Measurements from ENCODE around the genes PTRHD1 and DNAJC27.

- PRO-cap, 2 experiments = no peak in any of the 2 experiments
- RAMPAGE, long total RNA, 4 experiments = no peak in any of the 4 experiments
Observed at GRCh38 chr2:24522039-24522558, 31.0 kb downstream of the NCOA1 start.

DNA sequence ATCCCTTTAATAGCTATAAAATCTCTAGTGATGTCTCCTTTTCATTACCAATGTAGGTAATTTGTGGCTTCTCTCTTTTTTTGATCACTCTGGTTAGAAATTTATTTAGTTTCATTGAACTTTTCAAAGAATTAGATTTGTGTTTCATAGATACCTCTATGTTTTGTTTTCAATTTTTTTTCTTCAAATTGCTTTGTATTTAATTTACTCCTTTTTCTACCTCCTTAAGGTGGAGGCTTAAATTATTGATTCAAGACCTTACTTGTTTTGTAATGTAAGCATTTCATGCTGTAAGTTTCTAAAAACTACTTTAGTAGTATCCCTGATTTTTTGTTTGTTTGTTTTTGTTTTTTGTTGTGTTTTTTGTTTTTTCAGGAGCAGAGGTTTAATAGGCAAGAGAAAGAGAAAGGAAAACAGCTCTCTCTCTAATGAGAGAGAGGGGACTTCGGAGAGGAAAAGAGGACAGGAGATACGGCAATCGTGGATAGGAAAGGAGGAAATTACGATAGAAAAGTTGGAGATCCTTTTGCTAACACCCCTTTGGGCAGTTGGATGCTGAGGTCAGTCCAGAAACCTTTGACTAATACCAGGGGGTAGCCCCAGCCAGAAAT, 63.1 kb downstream of the NCOA1 start:
- PRO-cap, 2 experiments = no peak in any of the 2 experiments
- RAMPAGE, long total RNA, 4 experiments = start-site peak on the plus strand in 1 of 4 experiments, centred at position 228 of the sequence, 5 reads per replicate

DNA sequence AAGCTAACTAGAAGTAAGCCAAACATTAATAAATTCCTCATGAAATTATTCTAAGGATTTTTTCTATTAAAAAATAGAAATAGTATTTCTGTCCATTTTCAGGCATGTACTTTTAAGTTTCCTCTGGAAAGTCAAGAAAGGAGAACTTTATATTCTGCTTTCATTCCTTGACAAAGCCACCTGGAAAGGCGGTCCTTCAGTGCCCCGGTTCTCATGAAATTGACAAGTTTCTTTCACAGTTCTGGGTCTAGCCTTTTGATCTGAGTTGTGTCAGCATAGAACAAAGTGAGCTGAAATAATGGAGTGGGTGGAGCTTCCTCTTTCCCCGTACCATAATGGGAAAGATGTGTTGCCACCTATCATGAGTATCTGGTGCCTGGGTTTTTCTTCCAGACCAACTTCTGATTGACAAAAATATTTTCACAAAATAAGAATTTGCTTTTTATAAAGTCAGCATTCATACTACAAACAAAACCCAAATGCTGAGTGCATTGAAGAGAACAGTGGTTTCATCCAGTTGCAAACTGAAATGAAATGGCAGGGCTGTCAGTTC, 49.3 kb downstream of the PTRHD1 start:
- PRO-cap, 2 experiments = peak in 1 of 2 experiments; most common minus-strand start position 221 of the sequence (in 1)
- RAMPAGE, long total RNA, 4 experiments = no peak in any of the 4 experiments

DNA sequence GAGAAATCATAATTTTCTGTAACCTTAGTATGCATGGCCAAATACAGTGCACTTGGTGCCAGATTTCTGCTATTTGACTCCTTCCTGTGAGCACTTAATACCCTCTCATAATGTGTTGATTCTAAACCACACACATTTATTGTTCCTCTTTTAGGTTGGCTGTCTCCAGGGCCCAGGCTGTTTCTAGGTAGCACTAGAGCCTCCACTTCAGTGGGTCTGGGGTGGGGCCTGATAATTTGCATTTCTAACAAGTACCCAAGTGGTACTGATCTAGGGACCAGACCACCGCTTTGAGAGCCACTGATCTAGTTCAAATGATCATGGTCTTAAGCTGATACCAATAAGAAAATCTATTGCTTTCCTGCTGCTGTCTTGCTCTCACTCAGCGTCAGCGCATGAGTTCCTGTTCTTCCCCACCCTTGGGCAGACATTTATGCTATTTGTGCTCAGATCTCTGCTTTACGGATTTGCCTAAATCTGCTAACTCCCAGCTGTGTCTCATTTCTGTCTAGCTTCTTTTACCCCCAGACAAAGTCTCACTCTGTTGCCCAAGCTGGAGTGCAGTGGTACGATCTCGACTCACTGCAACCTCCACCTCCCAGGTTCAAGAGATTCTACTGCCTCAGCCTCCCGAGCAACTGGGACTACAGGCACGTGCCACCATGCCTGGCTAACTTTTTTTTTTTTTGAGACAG, 7.3 kb downstream of the PTRHD1 start:
- PRO-cap, 2 experiments = no peak in any of the 2 experiments
- RAMPAGE, long total RNA, 4 experiments = no peak in any of the 4 experiments

DNA sequence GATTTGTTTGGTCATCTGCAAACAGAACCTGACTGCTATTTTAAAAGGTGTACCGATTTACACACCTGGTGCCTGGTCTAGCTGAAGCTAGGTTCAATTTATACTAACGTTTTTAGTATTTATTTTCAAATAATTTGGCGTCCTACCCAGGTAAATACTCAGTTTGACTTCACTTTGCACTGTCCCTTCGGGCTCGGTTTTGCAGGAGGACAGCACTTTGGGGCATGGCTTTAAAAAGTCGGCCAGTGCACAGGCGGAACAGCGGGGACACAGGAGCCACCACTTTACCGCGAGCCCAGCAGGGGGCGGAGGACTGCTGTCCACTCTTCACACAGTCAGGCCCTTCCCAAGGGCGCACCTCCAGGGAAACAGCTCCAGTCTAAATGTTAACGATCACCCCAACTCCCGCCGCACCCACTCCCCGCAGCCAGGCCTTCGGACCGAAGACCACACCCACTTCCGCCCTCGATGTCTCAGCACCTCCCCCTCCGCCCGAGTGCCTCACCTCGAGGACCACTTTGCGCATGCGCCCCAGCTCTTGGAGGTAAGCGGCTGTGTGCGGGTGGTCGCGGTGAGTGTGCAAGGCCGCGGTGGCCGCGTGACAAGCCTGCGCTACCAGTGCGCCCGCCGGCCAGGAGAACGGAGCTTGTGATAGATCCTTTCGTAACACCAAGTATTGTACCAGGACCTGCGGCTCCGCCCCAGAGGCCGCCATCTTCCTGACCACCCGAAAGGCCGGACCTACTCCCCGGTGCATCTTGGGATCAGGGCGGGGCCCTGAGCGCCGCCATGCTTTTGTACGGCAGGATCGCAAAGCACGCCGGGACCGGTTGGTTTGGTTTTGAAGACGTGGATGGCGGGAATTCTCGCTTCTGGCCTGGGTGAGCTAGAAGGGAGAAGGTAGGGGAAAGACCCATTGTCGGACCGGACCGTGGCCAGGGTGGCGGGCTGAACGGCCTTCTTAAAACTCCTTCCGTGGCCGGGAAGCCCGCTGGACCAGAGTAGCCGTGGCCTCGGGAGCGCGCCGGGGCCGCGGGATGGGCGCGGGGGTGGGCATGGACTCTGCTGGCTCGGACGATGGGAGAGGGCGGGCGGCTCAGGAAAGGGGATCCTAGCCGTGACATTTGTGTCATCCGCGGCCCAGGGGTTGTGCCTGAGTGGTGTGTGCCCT, at the start of gene PTRHD1:
TSS of gene PTRHD1 (minus strand) at position 771 of the 1,171 bp plus-strand sequence.
- PRO-cap, 2 experiments = peak in 2 of 2 experiments; most common plus-strand start position 525 of the sequence (in 1); most common minus-strand start position 451 of the sequence (in 1)
- RAMPAGE, long total RNA, 4 experiments = start-site peak on the plus strand in 4 of 4 experiments, centred at positions 509 to 828 of the sequence, 6 to 56 reads per replicate; start-site peak on the minus strand in 3 of 4 experiments, centred at positions 734 to 746 of the sequence, 99 to 1,139 reads per replicate

- PRO-cap, 2 experiments = no peak in any of the 2 experiments
- RAMPAGE, long total RNA, 4 experiments = no peak in any of the 4 experiments
Observed at GRCh38 chr2:24821189-24822228, 28.3 kb downstream of the CENPO start.

- PRO-cap, 2 experiments = no peak in any of the 2 experiments
- RAMPAGE, long total RNA, 4 experiments = start-site peak on the minus strand in 1 of 4 experiments, at chr2:24827508-24828111 at its widest, 17 reads per replicate
Observed at GRCh38 chr2:24827281-24828444, 34.4 kb downstream of the CENPO start.

GRCh38 chr2:24921208-24921624, 1.2 kb upstream of the ADCY3 start:
- PRO-cap, 2 experiments = no peak in any of the 2 experiments
- RAMPAGE, long total RNA, 4 experiments = no peak in any of the 4 experiments

DNA sequence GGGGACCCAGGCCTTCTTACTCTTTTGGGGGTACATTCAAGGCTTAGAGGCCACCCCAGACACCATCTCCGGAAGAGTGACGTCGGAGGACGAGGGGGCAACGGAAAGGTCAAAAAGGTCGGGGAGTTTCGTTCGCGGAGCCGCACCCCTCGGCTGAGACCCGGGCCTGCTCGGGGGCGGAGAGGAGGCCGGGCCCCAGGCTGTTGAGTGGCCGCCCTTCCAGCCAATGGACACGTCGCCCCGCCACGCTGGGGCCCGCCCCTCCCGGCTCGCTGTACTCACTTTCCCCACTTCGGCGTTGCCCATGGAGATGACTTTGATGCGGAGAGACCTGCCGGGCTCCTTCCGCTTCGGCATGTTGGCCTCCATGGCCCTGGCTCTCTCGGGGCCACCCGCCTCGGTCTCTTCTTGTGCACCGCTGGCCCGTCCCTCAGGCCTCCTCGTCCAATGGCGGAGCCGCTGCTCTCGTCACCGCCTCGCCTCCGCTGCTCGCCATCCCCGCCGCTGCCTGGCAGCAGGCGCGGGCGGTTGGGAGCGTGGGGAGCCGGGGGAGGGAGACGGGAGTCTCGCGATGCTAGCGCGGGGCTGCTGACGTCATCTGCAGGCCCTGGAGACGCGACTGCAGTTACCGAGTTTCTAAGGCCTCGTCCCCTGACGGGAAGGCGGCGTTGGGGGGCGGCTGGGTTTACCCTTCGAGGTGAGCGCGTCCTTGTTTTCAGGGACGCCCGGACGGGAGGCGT, at the start of gene DNAJC27:
TSS of gene DNAJC27 (minus strand) at position 420 of the 740 bp plus-strand sequence.
- PRO-cap, 2 experiments = peak in 2 of 2 experiments; most common plus-strand start position 308 of the sequence (in 2); most common minus-strand start position 78 of the sequence (in 1)
- RAMPAGE, long total RNA, 4 experiments = start-site peak on the plus strand in 4 of 4 experiments, centred at positions 587 to 627 of the sequence, 15 to 39 reads per replicate; start-site peak on the minus strand in 4 of 4 experiments, centred at positions 97 to 539 of the sequence, 10 to 96 reads per replicate

- PRO-cap, 2 experiments = peak in 1 of 2 experiments; most common minus-strand start chr2:25043410 (in 1)
- RAMPAGE, long total RNA, 4 experiments = no peak in any of the 4 experiments
Observed at GRCh38 chr2:25043347-25043872, 1.5 kb downstream of the EFR3B start.

GRCh38 chr2:25077947-25078900, 36.3 kb downstream of the EFR3B start:
- PRO-cap, 2 experiments = peak in 1 of 2 experiments; most common plus-strand start chr2:25078752 (in 1); most common minus-strand start chr2:25078551 (in 1)
- RAMPAGE, long total RNA, 4 experiments = no peak in any of the 4 experiments

GRCh38 chr2:25230397-25231357, 62.3 kb upstream of the POMC start:
- PRO-cap, 2 experiments = no peak in any of the 2 experiments
- RAMPAGE, long total RNA, 4 experiments = no peak in any of the 4 experiments

GRCh38 chr2:25257408-25257945, 84.2 kb downstream of the DNMT3A start:
- PRO-cap, 2 experiments = no peak in any of the 2 experiments
- RAMPAGE, long total RNA, 4 experiments = no peak in any of the 4 experiments

DNA sequence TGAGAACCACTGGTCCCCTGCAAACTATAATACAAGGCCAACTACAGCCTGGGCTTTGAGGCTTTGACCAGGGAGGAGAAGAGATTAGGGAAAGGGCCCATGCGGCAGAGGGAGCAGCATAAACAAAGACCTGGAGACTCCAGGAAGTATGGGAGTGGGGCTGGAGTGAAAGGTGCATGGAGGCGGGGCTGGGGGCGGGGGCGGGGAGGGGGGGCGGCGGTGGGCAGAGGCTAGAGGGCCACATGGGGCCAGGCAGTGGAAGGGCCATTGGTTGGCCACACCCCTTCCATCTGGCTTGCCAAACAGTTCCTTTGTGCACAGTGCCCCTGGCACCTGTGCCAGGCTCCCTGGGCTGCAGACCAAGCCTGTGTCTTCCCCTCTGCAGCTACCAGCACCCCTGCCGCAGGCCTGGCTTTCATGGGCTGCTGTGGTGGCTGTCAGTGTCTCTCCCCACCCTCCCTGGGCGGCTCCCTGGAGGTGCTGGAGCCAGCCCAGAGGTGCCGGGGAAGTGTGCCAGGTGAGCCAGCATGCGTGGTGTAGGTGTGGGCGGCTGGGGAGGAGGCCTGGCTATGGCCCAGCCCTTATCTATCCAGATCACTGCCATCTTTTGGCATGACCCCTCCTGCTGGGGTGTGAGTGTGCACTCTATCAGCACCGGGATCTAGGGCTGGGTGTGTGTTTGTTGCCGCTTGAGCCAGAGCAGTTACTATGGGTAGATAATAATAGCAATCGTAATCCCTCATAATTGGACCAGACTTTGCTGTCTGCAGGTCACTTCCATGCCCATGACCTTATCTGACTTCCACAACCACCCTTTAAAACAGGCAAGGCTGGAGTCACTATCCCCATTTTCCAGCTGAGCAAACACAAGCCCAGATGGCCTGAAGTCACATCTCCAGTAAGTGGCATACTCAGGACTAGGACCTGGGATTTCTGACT, 30.5 kb downstream of the DNMT3A start:
- PRO-cap, 2 experiments = no peak in any of the 2 experiments
- RAMPAGE, long total RNA, 4 experiments = no peak in any of the 4 experiments

GRCh38 chr2:25418942-25419357, 77.2 kb upstream of the DNMT3A start:
- PRO-cap, 2 experiments = no peak in any of the 2 experiments
- RAMPAGE, long total RNA, 4 experiments = no peak in any of the 4 experiments

GRCh38 chr2:25454666-25455211, 113.0 kb upstream of the DNMT3A start:
- PRO-cap, 2 experiments = no peak in any of the 2 experiments
- RAMPAGE, long total RNA, 4 experiments = no peak in any of the 4 experiments

DNA sequence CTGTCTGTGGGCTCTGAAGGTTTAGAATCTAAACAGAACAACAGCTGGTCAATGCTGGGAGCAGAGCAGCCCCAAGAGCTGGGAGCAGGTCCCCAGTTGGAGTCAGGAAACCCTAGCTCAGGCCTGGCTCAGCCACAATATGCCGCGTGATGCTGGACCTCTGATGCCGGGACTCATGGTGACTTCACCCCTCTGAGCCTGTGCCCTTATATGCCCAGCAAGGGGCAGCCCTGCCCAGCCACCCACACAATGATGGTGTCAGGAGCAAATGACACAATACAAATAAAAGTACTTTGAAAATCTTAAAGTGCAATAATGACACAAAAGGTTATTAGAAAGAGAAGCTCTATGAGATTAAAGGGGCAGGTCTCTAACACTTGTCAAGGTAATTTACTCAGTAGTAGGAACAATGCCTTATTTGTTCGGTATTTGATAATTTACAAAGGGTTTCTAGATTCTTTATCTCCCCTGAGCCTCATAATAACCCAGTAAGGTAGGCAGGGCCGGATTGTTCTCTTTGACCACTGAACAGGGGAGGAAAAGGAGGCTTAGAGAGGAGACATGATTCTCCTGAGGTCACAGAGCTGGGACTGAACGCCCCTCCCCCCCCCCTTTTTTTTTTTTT, 18.3 kb upstream of the KIF3C start:
- PRO-cap, 2 experiments = no peak in any of the 2 experiments
- RAMPAGE, long total RNA, 4 experiments = no peak in any of the 4 experiments

GRCh38 chr2:26001765-26002359, 19.6 kb upstream of the KIF3C start:
- PRO-cap, 2 experiments = no peak in any of the 2 experiments
- RAMPAGE, long total RNA, 4 experiments = no peak in any of the 4 experiments

DNA sequence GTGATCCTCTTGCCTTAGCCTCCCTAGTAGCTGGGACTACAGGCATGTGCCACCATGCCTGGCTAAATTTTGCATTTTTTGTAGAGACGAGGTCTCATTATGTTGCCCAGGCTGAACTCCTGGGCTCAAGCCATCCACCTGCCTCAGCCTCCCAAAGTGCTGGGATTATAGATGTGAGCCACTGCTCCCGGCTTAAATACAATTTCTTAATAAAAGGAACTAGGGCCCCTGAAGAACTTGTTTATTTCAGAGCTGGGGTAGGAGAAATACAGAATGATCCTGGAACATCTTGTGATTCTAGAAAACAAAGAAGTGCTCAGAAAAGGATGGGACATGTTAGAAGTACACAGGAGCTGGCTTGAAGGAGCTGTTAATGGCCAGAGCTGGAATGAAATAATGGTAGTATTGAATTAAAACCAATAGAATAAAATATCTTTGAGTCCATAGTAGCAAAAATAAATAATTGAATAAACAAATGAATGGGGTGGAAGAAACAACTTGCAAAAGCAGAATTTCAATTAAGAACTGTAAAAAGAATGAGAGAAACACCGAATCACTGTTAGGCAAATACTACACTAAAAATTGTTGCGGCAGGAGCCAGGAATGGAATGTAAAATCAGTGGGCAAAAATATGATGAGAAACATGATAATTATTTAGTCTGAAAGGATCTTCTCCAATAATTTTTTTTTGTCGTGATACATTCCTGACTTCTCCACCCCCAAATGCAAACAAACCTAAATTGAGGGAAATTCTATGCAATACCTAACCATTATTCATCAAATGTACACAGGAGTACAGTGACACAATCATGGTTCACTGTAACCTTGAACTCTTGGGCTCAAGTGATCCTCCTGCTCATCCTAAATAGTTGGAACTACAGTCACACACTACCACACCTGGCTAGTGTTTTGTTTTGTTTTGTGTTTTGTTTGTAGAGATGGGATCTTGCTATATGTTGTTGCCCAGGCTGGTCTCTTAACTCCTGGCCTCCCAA, 46.2 kb downstream of the RAB10 start:
- PRO-cap, 2 experiments = no peak in any of the 2 experiments
- RAMPAGE, long total RNA, 4 experiments = no peak in any of the 4 experiments

DNA sequence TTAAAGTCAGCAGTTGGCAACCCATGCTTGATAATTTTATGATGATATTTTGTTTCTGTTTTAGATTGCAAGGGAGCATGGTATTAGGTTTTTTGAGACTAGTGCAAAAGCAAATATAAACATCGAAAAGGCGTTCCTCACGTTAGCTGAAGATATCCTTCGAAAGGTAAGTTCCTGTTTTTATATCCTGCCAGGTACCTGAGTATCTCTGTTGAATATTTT, 45.2 kb upstream of the GAREM2 start:
- PRO-cap, 2 experiments = no peak in any of the 2 experiments
- RAMPAGE, long total RNA, 4 experiments = no peak in any of the 4 experiments

Data from upper lobe of left lung (tissue), 5 donors.